Retinal pigment epithelial cell (primary cell): Measurements from ENCODE around the genes USP13, DNAJC19 and ATP11B.

DNA sequence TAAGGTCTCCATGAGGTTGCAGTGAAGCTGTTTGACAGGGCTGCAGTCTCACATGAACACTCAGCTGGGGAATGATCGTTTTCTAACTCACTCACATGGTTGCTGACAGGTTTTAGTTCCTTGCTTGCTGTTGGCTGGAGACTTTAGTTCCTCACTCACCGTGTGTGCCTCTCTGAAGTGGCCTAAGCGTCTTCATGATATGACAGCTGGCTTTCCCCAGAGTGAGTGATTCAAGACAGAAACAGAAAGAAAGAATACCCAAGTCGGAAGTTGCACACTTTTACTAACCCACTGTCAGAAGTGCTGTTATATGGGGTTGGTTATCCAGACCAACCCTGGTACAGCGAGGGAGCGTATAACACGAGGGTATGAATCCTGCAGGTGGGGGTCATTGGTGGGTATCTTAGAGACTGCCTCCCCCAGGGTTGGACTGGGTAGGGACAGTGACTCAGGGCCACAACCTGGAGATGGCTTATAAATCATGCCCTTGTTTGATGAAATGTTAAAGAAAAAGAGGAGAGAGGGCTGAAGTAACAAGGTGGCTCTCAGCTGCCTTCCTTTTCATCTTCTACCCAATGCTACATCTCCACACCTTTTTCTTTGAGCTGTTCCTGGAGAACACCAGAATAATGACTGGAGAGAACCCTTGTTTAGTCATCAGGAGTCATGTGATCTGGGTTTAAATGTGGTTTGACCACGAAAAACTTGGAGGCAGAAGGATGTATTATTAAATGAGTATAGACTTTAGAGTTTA is 230.0 kb upstream of the TBL1XR1 start:
- RRBS: no CpG with 5 or more reads among the region's 8 CpGs

DNA sequence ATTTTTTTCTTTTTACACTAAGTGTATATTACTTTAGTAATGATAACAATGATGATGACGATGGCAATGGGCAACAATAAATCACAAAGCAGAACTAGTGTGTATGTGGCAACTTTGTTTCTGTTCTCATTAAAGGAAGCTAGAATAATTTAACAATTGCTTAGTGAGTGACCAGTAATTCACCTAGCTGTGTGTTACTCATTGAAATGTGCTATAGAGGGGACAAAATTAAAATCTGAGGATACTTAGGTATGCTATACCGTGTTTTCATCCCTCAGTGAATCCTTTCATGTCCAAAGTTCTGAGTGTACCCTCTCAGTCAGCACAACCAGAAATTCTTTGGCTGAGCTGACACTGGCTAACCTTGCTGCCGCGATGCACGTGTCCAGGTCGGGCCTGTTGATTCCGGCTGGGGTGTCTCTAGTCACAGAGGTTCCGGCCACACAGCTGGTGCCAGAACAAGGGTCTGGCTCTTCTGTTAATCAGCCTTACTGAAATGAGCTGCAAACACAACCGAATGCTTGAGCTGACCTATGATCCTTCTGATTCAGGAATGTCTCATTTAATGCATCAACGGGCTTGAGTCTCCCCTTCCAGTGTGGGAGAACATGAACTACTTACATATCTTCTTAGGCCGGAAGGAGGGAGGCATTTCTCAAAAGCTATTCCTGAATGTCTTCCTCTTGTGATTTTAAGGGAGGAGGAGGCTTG is 318.7 kb upstream of the TBL1XR1 start:
- RRBS: no CpG with 5 or more reads among the region's 11 CpGs

DNA sequence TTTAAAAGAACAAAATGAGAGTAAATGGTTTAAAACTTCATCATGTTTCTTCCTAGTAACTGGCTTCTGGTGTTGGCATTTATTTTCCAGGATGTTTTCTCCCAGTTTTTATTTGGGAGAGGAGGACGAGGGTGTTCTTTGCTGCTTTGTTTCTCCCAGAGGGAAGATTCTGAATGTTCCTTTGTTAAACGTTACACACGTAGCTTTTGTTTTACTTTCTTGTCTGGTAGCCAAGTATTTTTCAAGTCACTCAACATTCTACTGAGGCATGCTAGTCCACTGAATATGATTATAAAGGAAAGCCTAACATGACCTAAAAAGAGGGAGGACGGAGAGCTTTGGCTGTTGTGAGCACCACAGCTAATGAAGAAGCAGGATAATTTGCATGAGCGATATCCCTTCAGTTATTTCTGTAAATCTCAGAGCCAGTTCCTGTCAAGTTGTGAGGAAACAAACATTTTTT is 422.1 kb upstream of the TBL1XR1 start:
- RRBS: no CpG with 5 or more reads among the region's 5 CpGs

DNA sequence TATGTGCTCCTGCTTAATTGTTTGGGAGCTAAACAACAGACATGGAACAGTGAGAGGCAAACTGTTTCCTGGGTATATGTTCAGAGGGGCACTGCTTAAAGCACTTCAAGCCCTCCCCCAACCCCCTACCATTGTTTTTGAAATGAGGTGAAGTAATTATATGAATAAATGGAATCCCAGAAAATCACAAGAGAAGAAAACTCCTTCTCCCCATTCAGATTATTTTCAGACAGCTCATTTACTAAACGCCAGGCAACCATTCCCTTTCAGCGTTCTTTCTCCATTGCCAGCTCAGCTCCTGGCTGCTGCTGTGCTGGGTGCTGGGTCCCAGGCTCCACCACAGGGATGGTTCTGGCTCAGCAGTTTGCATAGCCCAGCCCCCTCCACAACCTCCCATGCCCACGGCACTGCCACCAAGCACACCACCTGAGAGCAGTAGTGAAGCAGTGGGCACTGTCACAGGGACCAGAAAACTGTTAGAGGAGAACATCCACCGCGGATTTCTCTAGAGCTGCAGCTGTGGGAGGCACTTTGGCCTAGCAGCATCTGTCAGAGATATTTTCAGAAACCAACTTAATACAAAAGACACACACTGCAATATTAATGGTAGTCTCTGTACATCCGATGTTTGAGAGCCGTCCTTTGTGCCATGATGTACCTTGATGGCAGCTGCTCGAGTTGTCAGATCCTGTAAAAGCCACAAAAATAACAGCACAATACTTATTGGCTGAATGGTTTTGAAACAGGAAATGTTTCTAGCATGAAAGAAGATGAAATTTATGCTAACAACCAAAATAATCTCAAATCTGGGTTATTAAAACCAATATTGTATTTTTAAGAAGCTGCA is 445.2 kb upstream of the TBL1XR1 start:
- RRBS: no CpG with 5 or more reads among the region's 8 CpGs

- RRBS: no CpG with 5 or more reads among the region's 6 CpGs
Observed at GRCh38 chr3:177827325-177827931, 630.1 kb upstream of the TBL1XR1 start.

DNA sequence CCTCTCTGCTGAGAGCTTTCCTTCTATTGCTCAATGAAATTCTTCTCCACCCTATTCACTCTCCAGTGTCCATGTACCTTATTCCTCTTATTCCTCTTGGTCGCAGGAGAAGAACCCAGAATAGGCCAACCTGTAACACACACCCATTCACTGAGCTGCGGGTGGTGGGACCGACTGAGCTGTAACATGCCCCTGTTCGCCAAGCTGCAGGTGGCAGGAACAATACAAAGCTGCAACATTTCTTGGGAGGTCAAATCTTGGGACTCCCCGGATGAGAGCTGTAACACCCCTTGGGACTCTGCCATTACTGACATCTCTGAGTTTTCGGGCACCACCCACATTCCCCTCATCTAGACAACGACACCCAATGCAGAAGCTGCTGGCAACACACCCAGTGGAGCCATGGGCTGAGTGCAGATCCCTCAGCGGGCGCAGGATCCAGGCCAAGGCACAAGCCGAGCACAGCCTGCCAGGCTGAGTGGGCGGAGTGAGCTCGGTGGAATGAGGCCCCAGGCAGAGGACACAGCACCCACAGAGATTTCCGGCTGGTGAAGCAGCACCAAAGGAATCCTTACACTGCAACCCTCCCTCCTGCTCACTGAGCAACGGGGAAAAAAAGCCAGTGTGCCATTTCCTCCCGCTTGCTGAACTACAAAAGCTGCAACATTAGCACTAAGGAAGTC is 34.4 kb downstream of the ZMAT3 start:
- RRBS: no CpG with 5 or more reads among the region's 15 CpGs

- RRBS: no CpG with 5 or more reads among the region's 5 CpGs
Observed at GRCh38 chr3:179259735-179260483, 9.0 kb upstream of the KCNMB3 start.

DNA sequence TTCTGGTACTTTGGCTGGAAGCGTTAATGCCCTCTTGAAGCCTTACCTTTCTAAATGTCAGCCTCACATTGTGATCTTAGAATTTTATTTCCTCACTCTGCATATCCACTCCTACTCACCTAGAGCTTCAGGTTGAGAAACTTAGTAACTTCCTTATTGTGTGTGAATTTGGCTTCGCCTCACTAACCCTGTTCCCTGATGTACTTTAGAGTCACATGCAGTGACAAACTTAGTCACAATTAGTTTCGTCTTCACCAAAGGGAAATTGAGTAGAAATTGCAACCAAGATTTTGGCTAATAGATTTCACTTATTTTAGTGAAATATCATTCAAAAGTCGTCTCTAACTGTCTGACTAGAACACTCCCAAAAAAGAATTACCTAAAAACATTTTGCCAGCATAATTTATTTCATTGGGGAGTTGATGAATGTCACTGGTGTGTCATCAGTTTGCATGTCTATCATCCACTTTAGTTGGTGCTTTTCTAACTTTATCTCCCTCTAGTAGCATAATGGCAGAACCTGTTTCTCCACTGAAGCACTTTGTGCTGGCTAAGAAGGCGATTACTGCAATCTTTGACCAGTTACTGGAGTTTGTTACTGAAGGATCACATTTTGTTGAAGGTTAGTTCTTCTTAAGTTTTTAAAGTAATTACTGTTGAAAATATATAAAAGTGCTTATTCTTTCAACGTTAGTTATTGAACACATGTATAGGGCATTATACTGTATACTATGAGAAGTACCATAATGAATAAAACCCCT is 1.0 kb downstream of the MFN1 start:
- RRBS: no CpG with 5 or more reads among the region's 6 CpGs

- RRBS: no CpG with 5 or more reads among the region's 15 CpGs
Observed at GRCh38 chr3:179451868-179452625, 777 bp upstream of the GNB4 start.

GRCh38 chr3:179464098-179464914 is 13.0 kb upstream of the GNB4 start:
- RRBS: no CpG with 5 or more reads among the region's 17 CpGs

DNA sequence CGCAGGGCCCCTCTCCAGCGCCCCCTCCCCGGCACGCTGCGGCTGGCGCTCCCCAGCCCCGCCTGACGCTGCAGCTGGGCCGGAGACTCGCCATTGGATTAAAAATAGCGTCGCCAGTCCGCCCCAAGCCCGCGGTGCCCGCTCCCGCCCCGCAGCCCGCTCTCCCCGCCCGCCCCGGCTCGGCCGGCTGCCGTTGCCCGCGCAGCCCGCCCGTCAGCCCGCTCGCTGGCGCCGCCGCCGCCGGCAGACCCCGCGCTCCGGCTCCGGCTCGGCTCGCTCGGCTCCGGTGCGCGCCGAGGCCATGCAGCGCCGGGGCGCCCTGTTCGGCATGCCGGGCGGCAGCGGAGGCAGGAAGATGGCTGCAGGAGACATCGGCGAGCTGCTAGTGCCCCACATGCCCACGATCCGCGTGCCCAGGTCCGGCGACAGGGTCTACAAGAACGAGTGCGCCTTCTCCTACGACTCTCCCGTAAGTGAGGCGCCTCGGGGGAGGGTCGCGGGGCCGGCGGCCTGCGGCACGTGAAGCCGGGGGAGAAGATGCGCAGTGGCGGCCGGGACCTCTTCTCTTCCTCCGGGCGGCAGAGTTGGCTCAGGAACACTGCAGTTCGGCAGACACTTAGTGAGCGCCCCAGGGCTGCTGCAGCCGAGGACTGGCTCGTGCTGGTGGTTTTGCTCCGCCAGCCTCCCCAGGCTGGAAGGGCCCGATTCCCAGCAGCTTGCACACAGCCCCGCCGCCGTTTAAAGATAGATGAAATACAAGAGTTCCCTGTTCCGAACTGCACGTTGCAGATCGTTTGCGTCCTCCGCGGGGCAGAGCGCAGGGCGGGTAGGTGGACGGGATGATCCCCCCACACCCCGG is at the start of gene USP13:
USP13 (plus strand) TSS at position 116 of the 859 bp plus-strand sequence.
- RRBS: under 1% methylated on average over 46 of the region's 98 CpGs

- RRBS: no CpG with 5 or more reads among the region's 2 CpGs
Observed at GRCh38 chr3:179882330-179882766, 154.4 kb downstream of the PEX5L start.

- RRBS: 16% methylated on average over 5 of the region's 30 CpGs
Observed at GRCh38 chr3:179942096-179942668, 94.6 kb downstream of the PEX5L start.

- RRBS: no CpG with 5 or more reads among the region's 50 CpGs
Observed at GRCh38 chr3:180988952-180990211, at the start of gene DNAJC19. DNAJC19 (minus strand) TSS chr3:180989736.

- RRBS: no CpG with 5 or more reads among the region's 3 CpGs
Observed at GRCh38 chr3:181110959-181111348, 121.4 kb upstream of the DNAJC19 start.

- RRBS: no CpG with 5 or more reads among the region's 25 CpGs
Observed at GRCh38 chr3:181727592-181728208, 16.0 kb downstream of the SOX2 start.

GRCh38 chr3:182793440-182793703 is at the start of gene ATP11B:
ATP11B (plus strand) TSS chr3:182793504.
- RRBS: under 1% methylated on average over 6 of the region's 39 CpGs

DNA sequence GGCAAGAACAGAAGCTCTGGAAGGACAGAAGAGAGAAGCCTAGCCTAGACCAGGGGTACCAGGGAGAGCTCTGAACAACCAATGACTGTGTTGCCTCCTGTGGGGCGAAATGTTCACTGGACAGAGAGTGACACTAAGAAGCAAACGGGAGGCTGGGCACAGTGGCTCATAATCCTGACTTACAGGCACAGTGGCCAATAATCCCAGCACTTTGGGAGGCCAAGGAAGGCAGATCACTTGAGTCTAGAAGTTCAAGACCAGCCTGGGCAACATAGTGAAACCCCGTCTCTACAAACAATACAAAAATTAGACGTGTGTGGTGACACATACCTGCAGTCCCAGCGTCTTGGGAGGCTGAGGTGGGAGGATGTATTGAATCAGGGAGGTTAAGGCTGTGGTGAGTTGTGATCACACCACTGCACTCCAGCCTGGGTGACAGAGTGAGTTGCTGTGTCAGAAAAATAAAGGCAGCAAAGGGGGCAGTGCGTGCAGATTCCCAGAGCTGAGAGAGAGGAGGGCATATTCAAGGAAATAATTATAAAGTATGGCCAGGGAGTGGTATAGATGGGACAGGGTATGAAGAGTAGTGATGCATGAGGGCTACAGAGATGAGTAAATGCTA is 84.0 kb downstream of the ATP11B start:
- RRBS: no CpG with 5 or more reads among the region's 6 CpGs

GRCh38 chr3:182985782-182986298 is 5.5 kb upstream of the DCUN1D1 start:
- RRBS: no CpG with 5 or more reads among the region's 6 CpGs

GRCh38 chr3:183210486-183210813 is 42.6 kb upstream of the B3GNT5 start:
- RRBS: no CpG with 5 or more reads among the region's 3 CpGs